Caco-2 (cell line): Measurements from ENCODE around the gene TMEM190.

GRCh38 chr19:54871676-54872204 is 2.3 kb upstream of the FCAR start:
- PRO-cap: no peak
- RRBS: no CpG with 5 or more reads among the region's 5 CpGs

DNA sequence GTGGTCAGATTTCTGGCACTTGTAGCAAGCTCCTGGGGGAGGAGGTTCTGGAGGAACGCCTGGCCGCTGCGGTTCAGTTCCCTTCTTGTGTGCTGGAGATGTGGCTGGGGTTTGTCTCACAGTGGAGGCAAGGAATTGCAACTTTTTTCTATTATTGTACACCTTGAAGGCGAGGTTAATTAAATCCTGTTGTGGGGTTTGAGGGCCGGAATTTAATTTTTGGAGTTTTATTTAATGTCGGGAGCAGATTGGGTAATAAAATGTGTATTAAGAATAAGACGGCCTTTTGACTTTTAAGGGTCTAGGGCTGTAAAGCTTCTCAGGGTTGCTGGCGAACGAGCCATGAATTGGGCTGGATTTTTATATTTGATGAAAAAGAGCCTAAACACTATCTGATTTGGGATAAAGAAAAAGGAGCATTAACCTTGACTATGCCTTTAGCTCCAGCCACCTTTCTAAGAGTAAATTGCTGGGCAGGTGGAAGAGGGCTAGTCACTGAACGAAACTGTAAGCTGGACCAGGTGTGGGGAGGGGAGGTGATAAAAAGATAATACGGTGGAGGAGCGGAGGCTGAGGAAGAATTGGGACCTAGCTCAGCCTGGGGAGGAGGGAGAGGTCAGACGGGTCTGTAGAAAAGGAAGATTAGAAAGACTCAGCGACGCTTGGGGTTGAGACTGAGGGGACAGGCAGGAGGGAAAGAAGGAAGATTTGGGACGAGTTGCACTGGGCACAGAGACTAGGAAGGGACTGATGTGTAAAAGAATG is 27.7 kb downstream of the GP6 start:
- PRO-cap: no peak
- RRBS: no CpG with 5 or more reads among the region's 16 CpGs

DNA sequence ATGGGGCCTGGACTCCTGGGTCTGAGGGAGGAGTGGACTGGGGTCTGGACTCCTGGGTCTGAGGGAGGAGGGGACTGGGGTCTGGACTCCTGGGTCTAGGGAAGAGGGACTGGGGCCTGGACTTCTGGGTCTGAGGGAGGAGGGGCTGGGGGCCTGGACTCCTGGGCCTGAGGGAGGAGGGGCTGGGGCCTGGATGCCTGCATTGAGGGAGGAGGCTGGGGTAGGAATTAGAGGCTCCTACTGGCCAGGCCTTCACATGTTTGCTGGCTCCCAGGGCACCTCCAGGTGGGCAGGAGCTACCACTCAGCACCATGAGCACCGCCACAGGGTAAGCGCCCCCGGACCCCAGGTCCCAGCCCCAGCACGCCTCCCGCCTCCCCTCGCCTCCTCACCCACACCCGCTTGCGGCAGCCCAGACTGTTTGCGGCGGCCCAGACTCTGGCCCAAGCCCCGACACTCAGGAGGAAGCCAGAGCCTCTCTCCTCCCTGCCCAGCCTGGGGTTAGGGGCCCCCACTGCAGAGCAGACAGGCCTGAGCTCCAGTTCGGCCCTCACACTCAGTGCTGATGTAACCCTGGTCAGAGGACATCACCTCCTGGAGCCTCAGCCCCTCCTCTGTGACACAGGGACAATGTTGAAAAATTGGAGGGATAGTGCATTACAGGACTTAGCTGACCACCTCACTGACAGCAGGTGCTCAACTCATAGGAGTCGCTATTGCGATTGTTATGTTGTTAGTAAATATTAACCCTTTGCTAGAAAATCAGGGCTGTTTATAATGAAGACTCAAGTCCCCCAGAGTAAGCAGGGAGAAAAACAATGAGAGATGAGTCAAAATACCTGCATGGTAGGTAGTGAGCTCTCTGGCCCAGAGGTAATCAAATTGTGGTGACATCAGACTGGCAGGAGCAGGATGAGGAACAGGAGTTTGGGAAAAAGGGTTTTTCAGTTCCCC is 742 bp downstream of the EPS8L1 start:
- PRO-cap: bidirectional peak, plus-strand start at position 202 of the sequence, minus-strand start at position 111 of the sequence; unidirectional peak, minus-strand start at position 504 of the sequence; unidirectional peak, minus-strand start at position 569 of the sequence
- RRBS: no CpG with 5 or more reads among the region's 14 CpGs

DNA sequence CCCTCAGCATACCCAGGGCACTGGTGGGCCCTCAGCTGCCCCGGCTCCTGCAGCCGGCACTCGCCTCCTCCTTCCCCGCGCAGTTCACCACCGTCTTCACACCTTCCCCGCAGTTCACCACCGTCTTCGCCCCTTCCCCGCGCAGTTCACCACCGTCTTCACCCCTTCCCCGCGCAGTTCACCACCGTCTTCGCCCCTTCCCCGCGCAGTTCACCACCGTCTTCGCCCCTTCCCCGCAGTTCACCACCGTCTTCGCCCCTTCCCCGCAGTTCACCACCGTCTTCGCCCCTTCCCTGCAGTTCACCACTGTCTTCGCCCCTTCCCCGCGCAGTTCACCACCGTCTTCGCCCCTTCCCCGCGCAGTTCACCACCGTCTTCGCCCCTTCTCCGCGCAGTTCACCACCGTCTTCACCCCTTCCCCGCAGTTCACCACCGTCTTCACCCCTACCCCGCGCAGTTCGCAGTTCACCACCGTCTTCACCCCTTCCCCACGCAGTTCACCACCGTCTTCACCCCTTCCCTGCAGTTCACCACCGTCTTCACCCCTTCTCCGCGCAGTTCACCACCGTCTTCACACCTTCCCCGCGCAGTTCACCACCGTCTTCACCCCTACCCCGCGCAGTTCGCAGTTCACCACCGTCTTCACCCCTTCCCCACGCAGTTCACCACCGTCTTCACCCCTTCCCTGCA is 20.6 kb downstream of the PPP1R12C start:
- PRO-cap: no peak
- RRBS: no CpG with 5 or more reads among the region's 59 CpGs

DNA sequence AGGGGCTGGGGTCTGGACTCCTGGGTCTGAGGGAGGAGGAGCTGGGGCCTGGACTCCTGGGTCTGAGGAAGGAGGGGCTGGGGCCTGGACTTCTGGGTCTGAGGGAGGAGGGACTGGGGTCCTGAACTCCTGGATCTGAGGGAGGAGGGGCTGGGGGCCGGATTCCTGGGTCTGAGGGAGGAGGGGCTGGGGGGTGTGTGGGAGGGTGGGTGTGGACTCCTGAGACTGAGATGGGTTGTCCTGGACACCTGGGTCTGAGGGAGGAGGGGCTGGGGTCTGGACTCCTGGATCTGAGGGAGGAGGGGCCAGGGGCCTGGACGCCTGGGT is 1.6 kb downstream of the TNNT1 start:
- PRO-cap: no peak
- RRBS: no CpG with 5 or more reads among the region's 2 CpGs

- PRO-cap: no peak
- RRBS: no CpG with 5 or more reads among the region's 15 CpGs
These were observed 984 bp downstream of the TNNT1 start for GRCh38 chr19:55147734-55148710.

GRCh38 chr19:55149492-55150175 is 628 bp upstream of the TNNT1 start:
- PRO-cap: no peak
- RRBS: no CpG with 5 or more reads among the region's 13 CpGs

GRCh38 chr19:55206407-55207496 is 2.5 kb downstream of the PTPRH start:
- PRO-cap: bidirectional peak, plus-strand start at chr19:55207359, minus-strand start at chr19:55207254
- RRBS: no CpG with 5 or more reads among the region's 36 CpGs

DNA sequence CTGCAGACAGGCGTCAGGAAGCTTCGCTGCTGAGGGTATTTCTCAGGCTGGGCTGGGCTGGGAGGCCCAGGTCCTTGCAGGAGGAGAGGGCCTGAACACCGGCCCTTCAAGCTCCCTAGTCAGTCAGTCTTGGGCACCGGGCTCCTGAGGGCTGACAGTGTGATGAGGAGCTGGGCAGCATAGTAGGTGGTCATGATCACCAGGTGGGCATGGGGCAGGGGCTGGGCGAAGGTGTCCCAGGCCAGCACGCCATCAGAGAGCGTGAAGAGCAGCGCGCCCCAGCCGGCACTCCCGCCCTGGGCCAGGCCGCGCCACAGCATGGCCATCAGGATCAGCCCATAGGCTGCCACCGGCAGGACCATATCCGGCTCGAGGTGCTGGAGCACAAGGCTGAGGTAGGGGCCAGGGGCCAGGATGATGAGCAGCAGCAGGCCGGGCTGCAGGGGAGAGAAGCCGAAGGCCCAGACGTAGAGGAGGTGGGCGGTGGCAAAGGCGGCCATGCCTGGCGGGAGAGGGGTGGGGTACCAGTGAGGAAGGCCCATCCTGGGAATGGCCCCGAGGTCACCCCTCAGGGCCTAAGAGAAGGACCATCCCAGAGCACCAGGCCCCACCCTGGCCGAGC is 1.4 kb downstream of the TMEM86B start:
- PRO-cap: no peak
- RRBS: 97% methylated on average over 8 of the region's 24 CpGs

DNA sequence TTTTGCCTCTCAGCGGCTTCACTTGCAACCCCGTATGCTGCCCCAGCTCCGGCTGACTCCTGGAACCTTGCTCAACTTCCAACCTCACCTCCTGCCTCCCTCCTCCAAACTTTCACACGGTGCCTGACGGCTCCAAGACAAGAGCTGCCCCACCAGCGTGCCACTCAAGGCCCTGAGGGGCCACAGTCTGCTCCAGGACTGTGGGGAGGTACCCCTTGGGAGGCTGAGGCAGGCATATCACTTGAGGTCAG is 12.9 kb downstream of the PPP6R1 start:
- PRO-cap: no peak
- RRBS: no CpG with 5 or more reads among the region's 6 CpGs

- PRO-cap: no peak
- RRBS: no CpG with 5 or more reads among the region's 14 CpGs
These were observed 11.1 kb downstream of the PPP6R1 start for GRCh38 chr19:55247559-55248331.

DNA sequence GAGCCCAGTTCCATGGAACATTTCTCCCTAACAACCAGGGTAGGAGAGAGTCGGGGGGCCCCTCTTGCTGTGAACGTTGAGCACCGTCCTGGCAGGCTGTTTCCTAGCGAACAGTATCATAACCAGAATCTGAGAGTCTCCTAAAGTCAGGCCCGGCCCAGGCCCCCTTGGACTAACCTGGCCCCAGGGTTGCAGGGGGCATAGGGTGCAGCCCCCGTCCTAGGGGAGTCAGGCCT is 13.7 kb downstream of the TMEM150B start:
- PRO-cap: no peak
- RRBS: no CpG with 5 or more reads among the region's 6 CpGs

DNA sequence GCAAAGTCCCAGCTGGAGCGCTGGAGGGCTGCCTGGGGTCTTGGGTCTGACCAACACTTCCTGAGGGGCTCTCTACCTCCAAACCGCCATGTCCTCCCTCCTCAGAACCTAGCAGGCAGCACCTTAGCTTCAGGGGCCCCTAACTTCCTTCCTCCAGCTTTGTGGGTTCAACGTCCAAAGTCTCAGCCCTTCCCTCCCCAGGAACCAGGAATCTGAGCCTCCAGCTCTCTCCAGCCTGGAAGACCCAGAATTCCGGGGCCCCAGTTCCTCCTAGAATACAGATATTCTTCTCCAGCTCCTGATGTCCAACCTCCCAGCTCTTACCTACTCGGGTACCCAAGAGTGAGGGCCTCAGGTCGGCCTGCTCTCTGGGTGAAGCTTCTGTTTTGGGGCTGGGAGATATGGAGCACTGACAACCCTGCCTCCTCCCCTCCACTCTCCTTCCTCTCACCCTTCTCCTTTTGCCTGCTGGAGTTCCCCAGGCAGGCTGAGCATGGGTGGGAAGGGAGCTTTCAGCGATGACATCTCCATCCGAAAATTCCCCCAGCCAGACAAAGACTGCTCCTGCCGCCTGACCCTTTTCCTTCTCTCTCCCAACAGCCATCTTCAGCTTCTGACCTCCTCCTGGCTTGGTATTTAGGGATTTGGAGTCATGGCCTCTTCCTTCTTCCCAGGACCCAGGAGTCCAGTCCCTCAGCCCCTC is 3.5 kb downstream of the TMEM150B start:
- PRO-cap: no peak
- RRBS: no CpG with 5 or more reads among the region's 9 CpGs

- PRO-cap: no peak
- RRBS: no CpG with 5 or more reads among the region's 8 CpGs
These were observed 6.6 kb upstream of the TMEM150B start for GRCh38 chr19:55331732-55332100.

- PRO-cap: no peak
- RRBS: no CpG with 5 or more reads among the region's 16 CpGs
These were observed at the start of gene TMEM190 for GRCh38 chr19:55376594-55377228. TSS of gene TMEM190 (plus strand) at chr19:55376826.

- PRO-cap: no peak
- RRBS: 96% methylated on average over 10 of the region's 27 CpGs
These were observed 1.1 kb downstream of the TMEM190 start for GRCh38 chr19:55377751-55378086.

- PRO-cap: no peak
- RRBS: 67% methylated on average over 14 of the region's 43 CpGs
These were observed 2.7 kb downstream of the SHISA7 start for GRCh38 chr19:55440195-55441102.

GRCh38 chr19:55452339-55453423 is 8.8 kb downstream of the ISOC2 start:
- PRO-cap: no peak
- RRBS: 80% methylated on average over 8 of the region's 62 CpGs

DNA sequence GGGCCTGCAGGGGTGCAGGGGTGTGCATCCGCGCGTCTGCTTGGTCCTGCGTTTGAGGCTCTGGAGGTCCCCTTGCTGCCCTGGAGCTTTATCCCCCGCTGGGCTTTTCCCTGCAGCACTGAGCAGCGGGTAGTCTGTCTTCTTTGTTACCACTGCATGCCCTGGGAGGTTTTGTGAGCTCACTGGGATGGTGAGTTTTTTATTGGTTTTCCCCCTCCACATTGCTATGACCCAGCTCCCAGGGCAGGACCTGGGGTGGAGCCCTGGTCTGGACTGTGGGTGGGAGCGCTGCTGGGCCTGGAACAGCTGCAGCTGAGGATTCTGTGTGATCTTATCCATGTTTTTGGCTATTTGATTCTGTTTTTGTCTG is 2.8 kb upstream of the ZNF628 start:
- PRO-cap: no peak
- RRBS: no CpG with 5 or more reads among the region's 7 CpGs

GRCh38 chr19:55474811-55475249 is 1.6 kb upstream of the ZNF628 start:
- PRO-cap: no peak
- RRBS: no CpG with 5 or more reads among the region's 13 CpGs